ENCODE measurements around a stretch of chr2.

GRCh38 chr2:46347623-46348630 lies 50.7 kb downstream of the EPAS1 start:
- PRO-cap = no peak

DNA sequence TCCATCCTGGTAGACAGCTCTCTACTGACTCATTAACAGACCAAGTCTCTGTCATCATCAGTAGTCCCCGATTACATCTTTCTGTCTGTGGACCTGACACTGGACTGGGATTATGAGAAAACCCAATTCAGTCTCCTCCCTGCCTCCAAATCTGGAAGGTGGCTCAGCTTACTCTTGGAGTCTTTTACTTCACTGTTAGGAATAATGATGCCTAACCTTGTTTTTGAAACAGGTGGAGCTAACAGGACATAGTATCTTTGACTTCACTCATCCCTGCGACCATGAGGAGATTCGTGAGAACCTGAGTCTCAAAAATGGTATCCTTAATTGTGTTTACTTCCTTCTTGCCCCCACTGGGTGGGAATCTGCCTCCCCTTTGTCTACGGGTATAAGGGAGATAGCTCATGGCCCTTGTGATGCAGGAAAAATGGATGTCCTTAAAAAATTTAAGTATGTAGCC lies 59.3 kb downstream of the EPAS1 start:
- PRO-cap = no peak

DNA sequence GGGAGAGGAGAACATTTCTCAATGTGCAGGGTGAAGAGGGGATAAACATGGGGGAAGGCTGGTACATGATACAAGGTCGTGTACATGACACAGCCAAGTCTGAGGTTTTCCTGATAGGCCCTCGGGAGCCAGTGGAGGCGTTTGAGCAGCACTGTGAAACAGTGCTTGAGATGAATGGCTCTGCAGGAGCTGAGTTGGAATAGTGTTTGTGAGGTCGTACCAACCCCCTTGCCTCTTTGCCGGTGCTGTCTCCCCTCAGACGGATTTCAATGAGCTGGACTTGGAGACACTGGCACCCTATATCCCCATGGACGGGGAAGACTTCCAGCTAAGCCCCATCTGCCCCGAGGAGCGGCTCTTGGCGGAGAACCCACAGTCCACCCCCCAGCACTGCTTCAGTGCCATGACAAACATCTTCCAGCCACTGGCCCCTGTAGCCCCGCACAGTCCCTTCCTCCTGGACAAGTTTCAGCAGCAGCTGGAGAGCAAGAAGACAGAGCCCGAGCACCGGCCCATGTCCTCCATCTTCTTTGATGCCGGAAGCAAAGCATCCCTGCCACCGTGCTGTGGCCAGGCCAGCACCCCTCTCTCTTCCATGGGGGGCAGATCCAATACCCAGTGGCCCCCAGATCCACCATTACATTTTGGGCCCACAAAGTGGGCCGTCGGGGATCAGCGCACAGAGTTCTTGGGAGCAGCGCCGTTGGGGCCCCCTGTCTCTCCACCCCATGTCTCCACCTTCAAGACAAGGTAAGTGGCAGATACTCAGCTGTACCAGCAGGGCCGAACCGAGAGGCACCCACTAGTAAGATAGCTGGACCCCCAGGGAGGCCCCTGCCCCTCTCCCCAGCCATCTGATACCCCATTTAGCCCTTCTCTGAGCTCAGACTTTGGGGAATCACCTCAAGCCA lies 83.0 kb downstream of the EPAS1 start:
- PRO-cap = no peak

GRCh38 chr2:46537629-46538090 lies 4.6 kb upstream of the RHOQ start:
- PRO-cap = no peak

DNA sequence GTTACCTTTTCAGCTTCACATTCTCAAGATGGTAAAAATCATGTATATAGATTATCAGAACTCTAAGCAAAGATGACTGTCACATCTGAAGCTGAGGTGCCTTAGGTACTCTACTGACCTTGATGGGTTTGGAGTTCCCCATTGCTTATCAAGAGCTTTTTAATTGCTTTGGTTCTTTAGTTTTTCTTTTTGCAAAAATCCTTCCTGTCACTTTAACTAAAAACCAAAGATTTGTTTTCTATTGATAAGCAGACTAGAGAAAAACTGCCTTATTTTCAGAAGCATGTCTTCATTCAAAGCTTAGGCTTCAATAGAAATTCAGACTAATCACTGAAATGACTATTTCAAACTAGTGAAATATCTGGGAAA lies 33.5 kb downstream of the PIGF start:
- PRO-cap = no peak

DNA sequence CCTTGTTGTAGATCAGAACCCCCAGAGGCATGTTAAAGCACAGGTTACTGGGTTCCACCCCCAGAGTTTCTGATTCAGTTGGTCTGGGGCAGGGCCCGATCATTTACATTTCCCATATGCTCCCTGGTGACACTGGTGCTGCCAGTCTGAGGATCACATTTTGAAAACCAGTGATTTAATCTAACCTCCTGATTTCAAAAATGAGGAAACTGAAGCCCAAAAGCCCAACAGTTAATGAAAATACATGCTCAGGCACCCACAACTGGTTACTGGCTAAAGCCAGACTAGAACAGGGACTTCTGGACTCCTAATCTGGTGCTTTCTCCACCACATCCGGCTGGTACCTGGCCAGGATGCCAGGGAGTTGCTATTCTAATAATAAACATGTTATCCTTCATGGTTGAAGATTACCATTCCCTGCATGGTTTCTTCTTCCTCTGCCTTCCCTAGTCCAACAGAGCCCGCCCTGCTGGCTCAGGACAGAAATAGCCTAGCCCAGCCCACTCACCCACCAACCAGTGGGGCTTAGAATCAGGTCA lies 35.6 kb upstream of the SOCS5 start:
- PRO-cap = no peak

- PRO-cap = no peak
These were observed 94.6 kb downstream of the SOCS5 start for GRCh38 chr2:46793596-46794101.

DNA sequence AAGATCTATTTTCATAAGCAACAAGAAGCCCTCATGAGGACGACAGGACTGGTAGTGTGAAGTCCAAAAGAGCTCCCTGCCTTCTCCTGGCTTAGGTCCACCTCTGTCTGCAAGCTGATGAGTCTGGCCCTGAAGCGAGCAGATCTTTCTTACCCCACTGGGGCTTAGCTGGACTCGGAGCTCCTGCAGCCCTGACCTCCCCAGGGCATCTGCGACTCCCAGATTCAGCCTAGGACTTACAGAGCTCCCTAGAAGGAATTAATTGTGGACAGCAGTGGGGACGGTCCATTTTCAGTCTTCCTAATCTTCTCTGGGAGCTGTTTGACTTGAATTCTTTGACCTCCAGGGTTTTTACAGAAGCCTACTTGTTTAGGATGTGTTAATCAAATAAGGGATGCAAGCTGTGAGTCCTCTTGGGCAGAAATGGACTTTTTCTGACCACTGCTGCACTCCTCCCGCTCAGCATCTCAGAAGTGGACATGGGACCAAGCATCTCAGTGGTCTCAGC lies 53.6 kb downstream of the MCFD2 start:
- PRO-cap = no peak

GRCh38 chr2:46978545-46979284 lies 37.7 kb downstream of the TTC7A start:
- PRO-cap = no peak

DNA sequence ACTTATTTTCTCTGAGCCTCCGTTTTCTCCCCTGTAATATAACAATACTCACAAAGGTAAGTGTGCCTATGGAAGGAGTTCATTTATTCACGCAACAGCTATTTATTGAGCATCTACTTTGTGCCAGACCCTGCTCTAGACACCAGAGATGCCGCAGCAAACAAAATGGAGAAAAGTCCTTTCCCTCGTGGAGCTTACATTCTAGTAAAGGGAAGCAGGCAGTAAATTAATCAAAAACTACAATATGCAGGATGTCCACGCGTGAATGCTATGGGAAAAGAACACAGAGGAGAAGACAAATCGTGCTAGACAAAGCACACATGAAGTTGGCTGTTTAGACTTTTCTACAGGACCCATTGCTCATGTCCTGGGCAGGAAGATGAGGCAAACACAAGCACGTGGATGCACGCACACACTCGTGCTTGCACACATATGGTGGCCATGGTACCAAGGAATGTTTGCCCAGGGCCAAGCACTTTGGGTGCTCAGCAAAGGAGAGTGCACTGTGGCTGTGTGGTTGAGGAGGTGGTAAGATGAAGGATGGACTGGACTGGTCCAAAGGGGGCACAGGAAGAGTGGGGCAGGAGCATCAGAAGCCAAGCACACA lies 54.7 kb downstream of the TTC7A start:
- PRO-cap = no peak

GRCh38 chr2:47007881-47008101 lies 66.8 kb downstream of the TTC7A start:
- PRO-cap = no peak

GRCh38 chr2:47039836-47040584 lies 99.0 kb downstream of the TTC7A start:
- PRO-cap = no peak

DNA sequence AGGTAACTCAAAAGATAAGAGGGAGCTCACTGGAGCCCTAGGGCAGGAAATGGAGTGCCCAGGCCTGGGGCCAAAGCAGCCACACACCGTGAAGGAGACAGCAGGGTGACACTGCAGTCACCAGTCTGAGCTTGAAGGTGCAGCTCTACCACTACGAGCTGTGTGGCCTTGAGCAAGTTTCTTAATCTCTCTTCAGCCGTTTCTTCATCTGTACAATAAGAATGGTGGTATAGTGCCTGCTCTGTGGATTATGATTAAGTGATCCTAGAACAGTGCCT lies 77.9 kb downstream of the STPG4 start:
- PRO-cap = no peak

- PRO-cap = no peak
These were observed 75.4 kb downstream of the STPG4 start for GRCh38 chr2:47079697-47080210.

DNA sequence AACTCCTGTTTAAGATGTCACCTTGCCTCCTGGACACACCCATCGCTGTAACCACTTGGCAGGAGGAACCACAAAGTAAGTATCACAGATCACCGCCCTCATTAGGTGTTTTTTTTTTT lies 1.5 kb downstream of the CALM2 start:
- PRO-cap = bidirectional peak, plus-strand start outside the sequence, minus-strand start at position 47 of the sequence

DNA sequence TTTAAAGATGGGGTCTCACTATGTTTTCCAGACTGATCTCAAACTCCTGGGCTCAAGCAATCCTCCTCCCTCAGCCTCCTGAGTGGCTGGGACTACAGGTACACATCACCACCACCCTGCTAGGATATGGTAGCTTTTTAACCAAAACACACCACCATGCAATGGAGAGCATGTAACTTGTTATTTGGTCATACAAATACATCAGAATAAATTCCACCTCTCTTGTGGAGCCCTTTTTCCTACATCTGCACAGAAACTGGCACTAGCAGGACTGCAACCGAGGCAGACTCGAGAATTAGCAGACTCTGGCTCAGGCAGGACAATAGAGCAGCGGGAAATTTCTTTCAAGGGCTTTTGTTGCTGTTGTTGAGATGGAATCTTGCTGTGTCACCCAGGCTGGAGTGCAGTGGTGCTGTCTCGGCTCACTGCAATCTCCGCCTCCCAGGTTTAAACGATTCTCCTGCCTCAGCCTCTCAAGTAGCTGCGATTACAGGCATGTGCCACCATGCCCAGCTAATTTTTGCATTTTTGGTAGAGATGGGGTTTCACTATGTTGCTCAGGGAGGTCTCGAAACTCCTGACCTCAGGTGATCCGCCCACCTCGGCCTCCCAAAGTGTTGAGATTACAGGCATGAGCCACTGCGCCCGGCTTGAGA lies 34.8 kb upstream of the EPCAM start:
- PRO-cap = no peak

DNA sequence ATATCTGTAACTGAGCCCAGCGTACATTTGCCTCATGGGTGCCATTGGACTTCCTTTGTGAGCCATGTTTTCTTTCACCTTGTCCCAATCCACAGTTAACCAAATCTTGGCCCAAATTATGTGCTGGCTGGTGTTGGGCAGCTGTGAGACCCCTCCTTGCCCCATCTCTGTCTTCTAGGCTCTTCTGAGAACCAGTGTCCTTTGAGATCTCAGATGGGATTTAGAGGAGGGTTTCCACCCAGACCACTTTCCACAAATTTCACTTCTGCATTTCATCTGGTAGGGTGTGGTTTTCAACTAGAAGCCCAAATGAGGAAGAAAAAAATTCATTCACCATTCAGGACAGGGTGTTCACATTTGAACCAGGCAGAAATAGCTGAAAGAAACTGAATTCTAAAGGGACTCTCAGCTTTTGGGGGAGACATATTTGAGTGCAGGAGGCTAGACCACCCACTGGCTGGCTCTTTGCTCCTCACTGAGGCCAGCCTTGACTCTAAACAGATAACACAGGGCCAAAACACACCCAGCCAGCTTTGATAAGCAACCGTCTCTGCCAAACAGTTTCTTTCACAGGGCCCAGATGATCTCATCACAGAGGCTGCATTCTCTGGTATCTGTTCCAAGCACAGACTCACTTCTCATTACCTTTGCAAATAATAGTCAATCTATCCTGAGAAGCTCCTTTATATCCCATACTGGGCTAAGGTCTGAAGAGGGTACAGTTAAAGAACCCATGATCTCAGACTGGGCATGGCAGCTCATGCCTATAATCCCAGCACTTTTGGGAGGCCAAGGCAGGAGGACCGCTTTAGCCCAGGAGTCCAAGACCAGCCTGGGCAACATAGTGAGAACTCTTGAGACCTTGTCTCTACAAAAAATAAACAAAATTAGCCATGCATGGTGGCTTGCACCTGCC lies 32.3 kb upstream of the EPCAM start:
- PRO-cap = no peak

DNA sequence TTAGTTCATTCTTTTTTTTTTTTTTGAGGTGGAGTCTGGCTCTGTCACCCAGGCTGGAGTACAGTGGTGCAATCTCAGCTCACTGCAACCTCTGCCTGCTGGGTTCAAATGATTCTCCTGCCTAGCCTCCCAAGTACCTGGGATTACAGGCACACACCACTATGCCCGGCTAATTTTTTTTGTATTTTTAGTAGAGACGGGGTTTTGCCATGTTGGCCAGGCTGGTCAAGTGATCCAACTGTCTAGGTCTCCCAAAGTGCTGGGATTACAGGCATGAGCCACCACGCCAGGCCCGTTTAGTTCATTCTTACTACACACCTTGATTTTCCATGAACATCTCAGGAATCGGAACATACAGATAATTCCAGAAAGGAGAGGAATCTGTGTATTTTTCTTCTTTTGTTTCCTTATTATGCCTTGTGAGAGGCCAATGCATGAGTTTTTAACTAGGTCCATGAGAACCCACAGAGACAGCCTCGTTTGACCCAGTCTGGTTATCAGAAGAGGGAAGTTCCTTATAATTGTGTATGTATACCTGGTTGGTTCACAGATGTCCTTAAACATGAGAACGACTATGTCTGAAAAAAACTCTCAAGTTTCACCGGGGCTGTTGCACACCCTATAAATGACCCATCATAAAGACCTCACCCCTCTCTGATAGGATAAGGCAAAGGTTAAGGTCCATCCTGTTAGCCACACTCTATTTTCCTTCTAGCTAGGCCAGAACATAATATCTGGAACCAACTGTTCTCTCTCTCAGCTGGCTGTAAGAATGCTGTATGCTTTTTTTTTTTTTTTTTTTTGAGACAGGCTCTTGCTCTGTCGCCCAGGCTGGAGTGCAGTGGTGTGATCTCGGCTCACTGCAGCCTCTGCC lies 9.0 kb upstream of the EPCAM start:
- PRO-cap = no peak

- PRO-cap = no peak
These were observed 17.8 kb downstream of the MSH6 start for GRCh38 chr2:47800246-47801571.

DNA sequence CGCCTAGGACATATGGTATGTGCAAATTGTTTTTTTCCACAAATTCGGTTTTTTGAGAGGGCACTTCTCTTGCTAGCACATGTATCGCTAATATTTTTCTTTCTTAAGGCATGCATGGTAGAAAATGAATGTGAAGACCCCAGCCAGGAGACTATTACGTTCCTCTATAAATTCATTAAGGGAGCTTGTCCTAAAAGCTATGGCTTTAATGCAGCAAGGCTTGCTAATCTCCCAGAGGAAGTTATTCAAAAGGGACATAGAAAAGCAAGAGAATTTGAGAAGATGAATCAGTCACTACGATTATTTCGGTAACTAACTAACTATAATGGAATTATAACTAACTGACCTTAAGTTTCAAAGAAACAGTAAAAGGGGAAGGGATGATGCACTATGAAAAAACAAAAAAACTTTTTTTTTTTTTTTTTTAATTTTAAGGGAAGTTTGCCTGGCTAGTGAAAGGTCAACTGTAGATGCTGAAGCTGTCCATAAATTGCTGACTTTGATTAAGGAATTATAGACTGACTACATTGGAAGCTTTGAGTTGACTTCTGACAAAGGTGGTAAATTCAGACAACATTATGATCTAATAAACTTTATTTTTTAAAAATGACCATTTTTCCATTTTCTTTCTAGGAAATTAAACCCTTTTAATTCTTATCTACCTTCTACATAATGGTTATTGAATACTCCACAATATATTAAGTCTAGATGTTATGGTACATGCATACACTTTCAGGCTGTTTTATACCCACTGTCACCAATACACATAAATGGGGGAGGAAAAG lies 23.6 kb downstream of the MSH6 start:
- PRO-cap = no peak